Metastatic Pancreatic Carcinoma in the Ovary (tissue), 1 donor: ENCODE measurements around the genes MGAT3, MCHR1 and XPNPEP3.

DNA sequence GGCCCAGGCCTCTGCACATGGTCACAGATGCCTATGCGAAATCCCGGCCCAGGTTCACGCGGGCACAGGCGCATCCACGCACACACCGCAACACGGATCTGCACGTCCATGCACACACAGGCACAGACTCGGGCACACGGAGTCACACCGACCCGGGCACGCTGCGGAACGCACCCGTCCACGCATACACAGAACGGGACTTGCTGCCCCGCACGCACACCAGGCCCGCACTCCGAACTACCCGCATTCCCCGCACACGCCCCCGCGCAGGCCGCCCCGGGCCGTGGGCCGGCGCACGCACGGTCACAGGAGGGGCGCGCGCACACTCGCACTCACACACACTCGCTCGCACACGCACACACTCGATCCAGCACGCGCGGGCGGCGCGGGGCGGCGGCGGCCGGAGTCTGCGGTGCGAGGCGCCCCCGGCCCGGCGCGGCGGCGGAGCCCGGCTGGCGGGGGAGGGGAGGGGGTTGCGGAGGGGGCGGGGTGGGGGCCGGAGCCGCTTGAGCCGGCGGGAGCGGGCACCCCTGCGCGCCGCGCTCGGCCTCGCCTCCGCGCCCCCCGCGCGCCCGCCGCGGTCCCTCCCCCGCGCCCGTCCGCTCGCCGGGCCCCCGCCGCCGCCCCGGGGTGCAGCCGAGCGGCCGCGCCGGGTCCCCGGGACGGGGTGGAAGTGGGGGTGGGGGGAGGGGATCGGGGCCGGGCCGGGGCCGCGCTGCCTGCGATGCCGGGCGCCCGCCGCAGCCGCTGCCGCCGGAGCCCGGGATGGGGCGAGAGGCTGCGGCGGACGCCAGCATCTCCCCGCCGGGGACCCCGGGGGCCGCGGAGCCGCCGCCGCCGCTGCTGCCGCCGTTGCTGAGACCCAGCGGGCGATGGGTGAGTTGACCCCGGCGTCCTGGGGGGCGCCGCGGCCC is at the start of gene MGAT3:
MGAT3 (plus strand) TSS at position 331 of the 914 bp plus-strand sequence.
- PRO-cap = no peak

GRCh38 chr22:39469658-39470307 is 13.0 kb downstream of the MGAT3 start:
- PRO-cap = no peak

- PRO-cap = no peak
Measured at GRCh38 chr22:39502457-39503276, 577 bp downstream of the MIEF1 start.

DNA sequence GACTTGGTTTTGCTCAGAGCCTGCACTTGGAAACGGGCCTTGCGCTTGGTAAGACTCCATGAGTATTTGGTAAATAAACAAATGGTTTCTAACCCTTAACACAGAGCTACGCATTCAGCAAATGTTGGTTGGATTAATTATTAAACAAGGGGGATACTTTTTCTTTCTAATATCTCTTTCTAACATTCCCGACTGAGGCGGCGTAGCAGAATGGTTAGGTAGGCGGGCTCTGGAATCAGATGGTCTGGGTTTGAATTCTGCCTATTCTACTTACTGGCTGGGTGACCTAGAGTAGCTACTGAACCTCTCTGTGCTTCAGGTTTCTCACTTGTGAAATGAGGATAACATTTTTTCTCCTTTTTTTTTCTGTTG is 3.5 kb upstream of the FAM83F start:
- PRO-cap = no peak

DNA sequence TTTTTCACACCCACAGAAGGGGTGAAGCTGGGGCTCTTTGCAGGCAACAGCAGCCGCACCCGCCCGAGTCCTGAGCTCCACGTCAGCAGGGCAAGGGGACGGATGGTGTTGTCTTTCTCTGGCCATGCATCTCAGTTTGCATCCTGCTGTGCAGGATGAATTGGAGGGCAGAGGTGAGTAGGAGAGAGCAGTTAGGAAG is 14.4 kb downstream of the FAM83F start:
- PRO-cap = no peak

- PRO-cap = no peak
Measured at GRCh38 chr22:40120194-40121297, 57.2 kb upstream of the TNRC6B start.

DNA sequence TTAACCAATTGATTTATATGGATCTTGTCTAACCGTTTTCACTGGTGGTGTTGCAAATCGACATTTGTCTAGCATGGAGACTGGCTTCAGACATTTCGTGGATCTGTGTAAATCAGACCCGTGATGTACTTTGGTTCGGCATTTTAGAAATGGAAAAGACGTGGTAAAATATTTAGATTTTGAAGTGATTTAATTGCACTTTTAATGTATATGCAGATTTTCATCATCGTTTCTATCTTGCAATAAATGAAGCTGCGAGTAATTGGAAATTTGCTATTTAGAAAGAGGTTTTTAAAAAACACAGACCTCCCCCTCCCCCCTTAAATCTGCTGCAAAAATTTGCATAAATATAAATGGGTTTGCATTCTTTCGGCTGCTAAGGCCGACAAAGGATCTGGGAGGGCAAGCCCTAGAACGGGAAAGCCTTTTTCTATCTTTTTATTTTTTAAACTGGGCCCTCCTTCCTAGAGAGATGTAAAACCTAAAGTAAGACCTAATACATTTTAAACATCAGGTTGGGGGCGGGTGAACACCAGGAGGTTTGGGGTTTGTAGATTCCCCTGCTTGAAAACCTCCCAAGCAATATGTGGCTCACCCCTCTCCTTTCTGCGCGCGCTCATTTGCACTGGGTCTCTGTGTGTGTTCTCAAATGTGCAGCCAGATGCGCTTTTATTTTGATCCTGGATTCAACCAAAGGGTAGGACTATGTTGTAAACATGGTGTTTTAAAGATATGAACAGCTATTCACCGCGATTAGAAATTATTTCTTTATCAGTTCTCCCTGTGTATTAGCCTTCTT is 639 bp downstream of the TNRC6B start:
- PRO-cap = unidirectional peak, plus-strand start at position 379 of the sequence; unidirectional peak, minus-strand start at position 608 of the sequence

DNA sequence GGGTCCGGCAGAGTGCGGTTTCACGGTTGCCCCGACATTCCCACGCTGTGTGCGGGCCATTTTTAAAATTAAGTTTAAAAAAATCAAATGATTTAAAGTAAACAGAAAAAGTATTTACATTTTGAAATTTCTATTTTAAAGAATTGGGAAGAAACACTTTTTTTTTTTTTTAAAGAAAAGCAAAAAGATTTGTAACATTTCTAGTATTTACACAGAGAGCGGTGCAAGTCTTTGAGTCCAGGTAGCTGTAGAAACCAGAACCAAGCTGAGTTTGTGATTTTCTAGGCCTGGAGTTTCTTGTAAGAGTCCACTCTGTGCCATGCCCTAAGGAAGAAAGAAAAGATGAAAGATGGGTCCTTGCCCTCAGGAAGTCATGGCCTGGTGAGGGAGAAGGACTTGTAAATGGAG is 82.3 kb downstream of the TNRC6B start:
- PRO-cap = no peak

GRCh38 chr22:40342747-40343567 is 3.3 kb upstream of the ADSL start:
- PRO-cap = no peak

DNA sequence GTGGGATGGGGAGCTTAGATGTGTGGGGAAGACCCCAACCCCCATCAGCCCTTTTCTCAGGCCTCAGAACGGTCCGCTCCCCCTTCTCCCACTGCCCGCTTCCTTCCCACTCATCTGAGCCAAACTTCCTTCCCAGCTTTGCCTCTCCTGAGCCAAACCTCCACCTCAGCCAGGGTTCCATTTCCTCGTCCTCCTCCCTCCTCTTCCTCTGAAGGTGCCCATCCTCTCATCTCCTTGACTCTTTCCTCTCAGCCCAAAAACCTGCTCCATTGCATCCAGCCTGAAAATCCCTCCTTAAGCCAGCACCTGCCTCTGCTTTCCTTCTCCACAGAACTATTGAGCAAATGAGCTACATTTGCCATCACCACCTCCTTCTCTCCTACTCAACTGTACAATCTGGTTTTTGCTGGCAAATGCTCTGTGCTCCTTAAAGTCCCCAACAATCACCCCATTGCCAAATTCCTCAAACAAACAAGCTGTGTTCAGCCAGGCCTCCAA is 55.8 kb downstream of the SGSM3 start:
- PRO-cap = no peak

DNA sequence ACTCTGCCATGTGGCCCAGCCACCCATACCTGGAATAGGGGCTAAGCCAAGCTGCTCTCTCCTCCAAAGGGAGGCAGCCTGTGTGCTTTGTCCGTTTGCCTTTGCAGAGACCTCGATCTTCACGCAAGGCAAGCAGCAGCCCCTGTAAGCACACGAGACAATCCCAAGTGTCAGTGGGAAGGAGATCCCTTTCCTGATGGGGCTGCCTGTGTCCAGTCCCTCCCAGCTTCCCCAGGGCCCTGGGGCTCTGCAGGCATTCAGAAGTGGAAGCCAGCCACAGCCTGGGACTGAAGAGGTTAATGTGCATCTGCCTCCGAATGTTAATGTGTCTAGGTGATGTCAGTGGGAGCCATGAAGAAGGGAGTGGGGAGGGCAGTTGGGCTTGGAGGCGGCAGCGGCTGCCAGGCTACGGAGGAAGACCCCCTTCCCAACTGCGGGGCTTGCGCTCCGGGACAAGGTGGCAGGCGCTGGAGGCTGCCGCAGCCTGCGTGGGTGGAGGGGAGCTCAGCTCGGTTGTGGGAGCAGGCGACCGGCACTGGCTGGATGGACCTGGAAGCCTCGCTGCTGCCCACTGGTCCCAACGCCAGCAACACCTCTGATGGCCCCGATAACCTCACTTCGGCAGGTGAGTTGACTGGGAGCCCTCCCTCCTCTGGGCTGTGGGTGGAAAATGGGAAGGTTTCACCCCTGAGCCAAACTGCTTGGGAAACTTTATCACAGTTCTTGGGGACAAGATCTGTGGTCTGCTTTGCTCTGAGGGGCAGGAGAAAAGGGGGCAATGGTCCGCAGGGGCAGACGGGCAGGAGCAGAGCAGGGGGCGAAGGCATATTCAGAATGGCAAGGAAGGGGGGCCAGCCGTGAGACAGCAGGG is at the start of gene MCHR1:
MCHR1 (plus strand) TSS at position 375 of the 871 bp plus-strand sequence.
- PRO-cap = no peak

- PRO-cap = no peak
Measured at GRCh38 chr22:40679981-40681010, 1.0 kb downstream of the MCHR1 start.

DNA sequence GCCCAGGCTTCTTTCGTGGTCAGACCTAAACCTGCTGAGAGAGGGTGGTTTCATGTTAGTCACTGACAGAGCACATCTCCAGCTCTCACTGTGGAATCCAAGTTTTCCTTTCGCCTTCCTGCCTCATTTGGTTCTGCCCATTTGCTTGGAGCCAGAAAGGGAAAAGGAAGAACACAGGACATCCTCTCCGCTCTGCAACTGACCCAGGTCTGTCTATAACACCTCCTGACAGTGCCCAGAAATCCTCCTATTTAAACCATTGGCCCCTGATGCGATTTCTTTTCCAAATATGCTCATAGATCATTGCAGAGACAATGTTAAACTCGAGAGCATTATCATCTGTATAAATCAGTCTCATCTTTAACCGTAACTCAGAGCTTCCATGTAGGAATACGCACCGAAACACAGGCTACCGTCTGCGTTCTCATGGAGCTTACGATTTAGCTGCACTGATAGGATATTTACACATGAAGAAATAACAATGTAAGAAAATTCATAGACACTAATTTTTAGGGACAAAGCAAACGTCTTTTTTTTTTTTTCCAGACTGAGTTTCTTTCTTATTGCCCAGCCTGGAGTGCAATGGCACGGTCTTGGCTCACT is 60.7 kb downstream of the MCHR1 start:
- PRO-cap = no peak

GRCh38 chr22:40758463-40758919 is 60.7 kb downstream of the SLC25A17 start:
- PRO-cap = no peak

- PRO-cap = no peak
Measured at GRCh38 chr22:40816971-40818164, 1.8 kb downstream of the SLC25A17 start.

DNA sequence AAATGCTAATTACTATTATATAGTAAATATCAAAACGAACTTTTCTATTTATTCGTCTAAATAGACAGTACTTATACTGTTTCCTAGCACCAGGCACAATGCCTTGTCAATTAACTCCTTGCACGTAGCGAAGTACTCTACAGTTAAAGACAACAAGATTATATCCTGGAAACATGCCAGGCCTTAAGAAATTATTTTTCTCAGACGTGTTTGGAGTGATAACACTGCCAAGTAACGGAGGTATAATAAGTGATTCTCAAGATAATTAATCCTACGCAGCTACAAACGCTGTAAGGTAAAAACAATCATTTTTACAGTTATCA is 834 bp downstream of the ST13 start:
- PRO-cap = no peak

GRCh38 chr22:40856780-40857851 is at the start of gene XPNPEP3:
TSS of gene XPNPEP3 (plus strand) at chr22:40857148.
- PRO-cap = bidirectional peak, plus-strand start at chr22:40857098, minus-strand start at chr22:40856966

DNA sequence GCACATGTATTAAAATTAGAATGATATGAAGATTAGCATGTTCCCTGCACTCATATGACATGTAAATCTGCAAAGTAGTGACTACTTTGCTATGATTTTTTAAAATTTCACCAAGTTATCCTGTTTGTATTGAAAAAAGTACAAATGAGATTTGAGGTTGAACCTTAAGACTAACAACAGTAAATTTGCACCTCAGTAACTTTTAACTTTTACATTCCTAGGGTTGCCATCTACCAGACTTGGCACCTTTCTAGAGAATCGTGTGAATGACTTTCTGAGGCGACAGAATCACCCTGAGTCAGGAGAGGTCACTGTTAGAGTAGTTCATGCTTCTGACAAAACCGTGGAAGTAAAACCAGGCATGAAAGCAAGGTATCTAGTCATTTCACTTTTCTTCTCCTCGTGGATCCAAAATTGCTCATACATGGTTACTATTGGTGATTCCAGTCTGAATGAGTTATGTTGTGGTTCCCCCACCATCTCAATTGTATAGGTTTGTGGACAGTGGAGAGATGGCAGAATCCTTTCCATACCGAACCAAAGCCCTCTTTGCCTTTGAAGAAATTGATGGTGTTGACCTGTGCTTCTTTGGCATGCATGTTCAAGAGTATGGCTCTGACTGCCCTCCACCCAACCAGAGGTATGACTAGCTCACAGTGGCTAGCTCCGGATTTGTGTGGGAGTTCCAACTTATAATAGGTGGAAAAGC is 36.7 kb upstream of the L3MBTL2 start:
- PRO-cap = no peak

DNA sequence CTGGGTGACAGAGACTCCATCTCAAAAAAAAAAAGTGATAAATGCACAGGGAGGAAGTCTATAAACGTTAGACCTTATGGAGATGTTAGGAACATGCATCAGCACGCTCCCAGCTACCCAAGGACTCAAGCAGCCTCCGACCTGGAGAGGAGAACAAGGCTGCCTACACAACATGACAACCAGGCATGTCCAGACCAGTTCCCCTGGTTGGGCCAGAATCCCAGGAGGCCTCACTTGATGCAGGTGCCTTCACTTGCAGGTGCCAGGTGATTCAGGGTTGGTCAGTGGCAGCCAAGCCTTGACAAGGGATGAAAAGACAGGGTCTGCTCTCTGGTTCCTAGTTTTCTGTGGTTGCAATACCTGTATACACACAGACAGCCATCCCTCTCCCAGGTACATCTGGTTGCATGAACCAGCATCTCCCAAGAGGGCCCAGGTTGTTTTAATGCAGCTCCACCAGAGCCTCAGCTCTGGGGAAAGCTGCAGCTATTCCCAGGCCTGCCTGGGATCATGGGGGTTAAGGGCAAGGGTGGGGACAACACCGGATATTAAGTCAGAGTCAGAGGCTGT is 5.8 kb downstream of the RANGAP1 start:
- PRO-cap = no peak

DNA sequence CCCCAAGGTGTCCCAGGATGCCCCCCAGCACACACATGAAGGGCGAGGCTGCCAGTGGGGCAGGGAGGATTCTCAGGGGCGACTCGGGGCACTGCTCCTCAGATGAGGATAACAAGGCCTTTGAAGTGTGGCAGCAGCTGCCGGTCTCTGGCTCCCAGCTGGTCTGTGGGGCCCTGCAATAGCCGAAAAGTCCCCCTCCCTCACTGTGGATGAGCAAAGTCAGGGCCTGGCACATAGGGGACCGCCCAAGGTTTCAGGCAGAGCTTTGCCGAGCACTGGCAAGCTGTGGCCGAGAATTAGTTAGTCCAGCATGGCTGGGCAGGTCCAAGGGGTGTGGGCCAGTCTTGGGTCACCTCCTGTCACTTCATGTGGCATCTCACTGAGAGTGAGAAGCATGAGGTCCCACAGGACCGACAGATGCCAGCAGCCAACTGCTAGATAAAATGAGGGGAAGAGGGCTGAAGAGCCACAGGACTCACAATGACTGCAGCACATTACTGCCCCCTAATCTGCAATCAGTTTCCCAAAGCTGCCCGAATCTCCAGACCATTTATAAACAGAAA is 12.6 kb upstream of the TEF start:
- PRO-cap = no peak